Placental pericyte (primary cell): ENCODE data around the genes HCLS1 and PARP14.

DNA sequence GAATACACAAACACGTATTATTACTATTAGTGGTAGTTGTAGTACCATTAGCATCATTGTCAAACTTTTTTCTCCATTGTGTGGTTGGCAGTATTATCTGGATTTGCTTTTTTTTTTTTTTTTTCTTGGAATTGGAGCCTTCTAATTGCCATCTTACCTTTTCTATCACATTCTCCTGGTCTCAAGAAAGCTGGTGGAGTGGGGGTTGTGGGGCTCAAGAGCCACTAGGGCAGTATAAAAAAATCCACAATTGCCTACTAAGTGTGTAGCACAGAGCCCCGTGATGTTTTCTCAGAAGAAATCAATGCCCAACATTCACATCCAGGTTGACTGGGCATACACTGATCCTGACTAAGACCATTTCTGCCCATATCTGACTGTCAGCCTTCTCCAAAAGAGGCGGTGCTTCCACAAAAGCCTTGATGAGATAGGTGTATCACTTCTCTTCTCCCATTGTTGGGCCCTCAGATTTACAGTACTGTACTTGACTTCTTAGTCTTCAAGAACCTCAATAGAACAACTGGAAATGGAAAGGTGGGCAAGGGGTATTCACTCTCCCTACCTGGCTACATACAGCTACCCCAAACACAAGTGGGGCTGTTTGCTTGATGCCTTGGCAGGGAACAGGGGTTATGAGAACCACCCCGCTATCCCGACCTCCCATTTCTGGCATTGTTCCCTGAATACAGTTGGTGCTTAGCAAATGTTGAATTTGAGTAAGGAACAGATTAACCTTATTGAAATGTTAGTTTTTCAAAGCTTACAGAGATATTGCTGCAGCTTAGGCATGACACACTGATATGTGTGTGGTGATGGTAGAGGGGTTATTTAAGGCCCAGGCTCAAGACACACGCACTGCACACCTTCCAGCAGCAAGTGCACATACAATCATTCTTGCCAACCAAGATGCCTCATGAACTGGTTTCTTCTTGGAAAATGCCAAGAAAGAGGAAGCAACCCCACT lies 1.3 kb downstream of the POPDC2 start:
- CAGE, long polyA plus RNA: no peak

- CAGE, long polyA plus RNA: no peak
Measured at GRCh38 chr3:119978444-119979193, 115.6 kb downstream of the GSK3B start.

- CAGE, long polyA plus RNA: no peak
Measured at GRCh38 chr3:120102434-120103264, 8.4 kb upstream of the GSK3B start.

- CAGE, long polyA plus RNA: no peak
Measured at GRCh38 chr3:120176935-120177619, 82.8 kb upstream of the GSK3B start.

GRCh38 chr3:120555443-120556585 lies 40.3 kb upstream of the NDUFB4 start:
- CAGE, long polyA plus RNA: no peak

GRCh38 chr3:120683162-120683645 lies 1.2 kb upstream of the HGD start:
- CAGE, long polyA plus RNA: no peak

DNA sequence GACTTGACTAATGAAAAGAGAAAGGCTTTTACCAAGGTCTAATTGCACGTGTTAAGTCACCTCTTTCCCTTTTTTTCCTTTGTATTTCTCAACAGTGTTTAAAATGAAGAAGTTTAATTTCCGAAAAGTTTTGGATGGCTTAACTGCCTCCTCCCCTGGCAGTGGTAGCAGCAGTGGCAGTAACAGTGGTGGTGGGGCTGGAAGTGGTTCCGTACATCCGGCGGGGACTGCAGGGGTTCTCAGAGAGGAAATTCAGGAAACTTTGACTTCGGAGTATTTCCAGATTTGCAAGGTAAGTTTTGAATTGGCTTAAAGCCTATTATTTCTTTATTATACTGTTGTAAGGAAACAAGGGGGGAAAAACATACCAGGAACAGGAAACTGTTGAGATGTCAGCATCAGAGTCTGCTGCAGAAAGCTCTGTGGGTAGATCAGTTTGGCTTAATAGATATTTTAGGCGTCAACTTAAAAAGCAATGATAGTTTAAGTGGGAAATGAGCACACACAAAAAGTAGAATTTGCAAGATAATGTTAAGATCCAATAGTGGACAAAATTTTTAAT lies 1.6 kb downstream of the STXBP5L start:
- CAGE, long polyA plus RNA: no peak

DNA sequence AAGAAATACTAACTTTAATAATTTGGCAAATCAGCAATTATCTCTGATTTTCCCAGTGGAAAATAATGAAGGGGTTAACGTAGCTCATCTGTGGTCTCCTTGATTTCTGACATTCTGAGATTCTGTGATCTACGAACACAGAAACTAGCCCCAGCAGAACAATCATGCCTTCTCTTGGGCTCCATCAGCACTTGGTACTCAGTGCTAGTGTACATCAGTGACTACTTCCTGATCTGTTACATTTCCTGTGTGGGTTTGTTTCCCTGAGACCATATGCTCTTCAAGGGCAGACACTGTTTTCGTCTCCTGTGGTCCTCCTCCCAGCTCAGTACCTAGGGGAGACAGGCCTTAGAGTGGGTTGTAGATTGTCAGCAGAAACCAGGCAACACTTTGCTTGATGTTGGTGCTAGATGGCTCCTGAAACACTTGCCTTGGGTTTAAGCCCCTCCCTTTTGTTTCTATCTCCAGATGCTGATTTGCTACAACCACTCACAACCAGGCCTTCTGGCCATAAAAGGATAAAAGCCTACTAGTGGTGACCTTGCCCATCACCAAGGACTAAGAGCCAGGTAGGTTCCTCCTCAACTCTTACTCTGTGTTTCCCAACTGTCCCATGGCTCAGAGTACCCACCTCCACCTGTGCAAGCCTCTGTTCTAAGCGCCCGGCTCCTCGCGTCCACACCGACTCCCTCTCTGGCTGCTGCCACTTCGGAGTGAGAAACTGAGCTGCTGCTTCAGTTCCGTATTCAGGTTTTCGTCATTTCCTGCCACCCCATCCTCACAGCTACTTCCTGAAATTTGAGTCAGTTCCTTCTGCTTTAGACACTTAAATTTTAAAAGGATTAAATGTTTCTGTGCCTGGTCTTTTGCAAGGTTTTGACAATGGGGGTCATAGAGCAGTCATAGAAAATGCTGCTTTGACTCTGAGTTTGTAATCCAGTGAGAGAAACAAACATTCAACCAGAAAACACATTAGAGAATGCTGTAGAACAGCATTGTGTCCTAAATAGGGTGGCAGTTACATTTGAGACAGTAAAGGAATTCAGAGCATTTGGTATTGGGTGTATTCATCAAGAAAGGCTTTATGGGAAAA lies at the start of gene HCLS1:
Gene HCLS1, minus strand, starts transcription at position 715 of the 1,093 bp plus-strand sequence.
- CAGE, long polyA plus RNA: no peak

DNA sequence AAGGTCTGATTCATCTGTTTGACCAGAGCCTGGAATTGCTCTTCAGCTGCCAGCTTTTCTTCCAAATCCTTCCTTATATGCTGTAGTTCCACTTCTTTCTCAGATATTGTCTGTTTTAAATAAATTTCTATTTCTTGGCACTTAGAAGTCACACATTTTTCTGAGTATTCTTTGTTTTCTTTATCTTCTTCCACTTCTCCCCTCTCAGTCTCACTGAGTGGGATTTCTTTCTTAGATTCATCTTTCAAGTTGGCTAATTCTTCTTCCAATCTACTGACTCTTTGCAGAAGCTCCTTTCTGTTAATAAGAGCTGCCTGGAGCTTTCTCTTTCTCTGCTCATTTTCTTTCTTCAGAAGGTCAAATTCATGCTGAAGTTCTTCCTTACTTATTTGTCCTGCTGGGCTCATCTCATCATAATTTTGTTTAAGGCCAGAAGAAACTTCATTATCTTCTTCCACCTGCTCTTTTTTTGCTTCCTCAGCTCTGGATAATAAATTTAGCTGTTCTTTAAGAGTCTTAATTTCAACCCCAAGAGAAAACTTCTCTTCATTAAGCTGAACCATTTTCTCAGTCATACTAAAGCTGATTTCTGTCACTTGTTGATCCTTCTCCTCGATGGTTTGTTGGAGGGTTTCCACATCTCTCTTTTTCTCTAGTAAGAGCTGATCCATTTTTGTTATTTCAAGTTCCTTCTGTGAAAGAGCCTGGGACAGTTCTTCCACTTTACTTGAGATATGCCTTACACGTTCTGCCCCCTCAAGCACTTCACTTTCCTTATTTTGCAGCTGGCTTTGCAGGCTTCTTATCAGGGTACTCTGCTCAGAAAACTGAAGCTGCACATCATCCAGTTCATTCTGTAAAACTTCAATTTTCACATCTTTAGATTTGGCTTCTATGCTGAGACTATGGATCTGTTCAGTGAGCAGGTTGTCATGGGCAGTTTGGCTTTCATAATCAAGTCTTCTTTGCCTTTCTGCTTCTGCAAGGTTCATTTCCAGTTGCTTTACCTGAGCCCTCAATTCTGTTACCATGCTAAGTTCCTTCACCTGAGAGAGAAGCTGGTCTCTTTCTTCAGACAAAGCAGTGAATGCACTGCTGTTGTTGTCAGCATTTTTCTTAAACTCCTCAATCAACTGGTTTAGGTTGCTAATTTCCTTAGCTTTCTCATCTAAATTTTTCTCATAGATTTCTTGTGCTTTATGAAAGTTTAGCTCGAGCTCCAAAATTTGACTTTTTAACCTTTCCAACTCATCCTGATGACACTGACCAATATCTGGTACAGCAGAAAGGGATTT lies 37.0 kb upstream of the HCLS1 start:
- CAGE, long polyA plus RNA: no peak

DNA sequence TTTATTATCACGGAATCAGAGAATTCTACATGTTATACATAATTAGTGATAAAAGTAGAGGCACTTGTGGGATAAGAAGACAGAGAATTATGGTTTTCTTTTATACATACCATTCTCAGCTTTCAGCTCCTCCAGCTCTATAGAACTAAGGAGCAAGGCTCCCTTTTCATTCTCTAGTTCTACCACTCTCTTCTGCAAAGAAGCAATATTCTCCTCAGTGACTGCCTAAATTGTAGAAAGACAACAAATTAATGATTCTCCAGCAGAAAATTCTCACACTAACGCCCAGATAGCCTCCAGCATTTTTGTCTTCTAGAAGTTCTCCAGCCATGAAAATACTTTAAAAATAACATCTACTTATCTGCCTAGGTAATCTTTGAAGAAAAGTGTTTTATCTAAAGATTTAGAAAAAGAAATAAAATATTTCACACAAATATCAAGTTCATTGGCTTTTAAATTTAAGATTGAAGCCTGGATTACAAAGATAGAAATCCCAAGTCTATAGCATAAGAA lies 41.7 kb upstream of the HCLS1 start:
- CAGE, long polyA plus RNA: no peak

- CAGE, long polyA plus RNA: no peak
Measured at GRCh38 chr3:121783385-121784271, 34.1 kb upstream of the GOLGB1 start.

GRCh38 chr3:121995016-121995953 lies 26.8 kb downstream of the ILDR1 start:
- CAGE, long polyA plus RNA: no peak

DNA sequence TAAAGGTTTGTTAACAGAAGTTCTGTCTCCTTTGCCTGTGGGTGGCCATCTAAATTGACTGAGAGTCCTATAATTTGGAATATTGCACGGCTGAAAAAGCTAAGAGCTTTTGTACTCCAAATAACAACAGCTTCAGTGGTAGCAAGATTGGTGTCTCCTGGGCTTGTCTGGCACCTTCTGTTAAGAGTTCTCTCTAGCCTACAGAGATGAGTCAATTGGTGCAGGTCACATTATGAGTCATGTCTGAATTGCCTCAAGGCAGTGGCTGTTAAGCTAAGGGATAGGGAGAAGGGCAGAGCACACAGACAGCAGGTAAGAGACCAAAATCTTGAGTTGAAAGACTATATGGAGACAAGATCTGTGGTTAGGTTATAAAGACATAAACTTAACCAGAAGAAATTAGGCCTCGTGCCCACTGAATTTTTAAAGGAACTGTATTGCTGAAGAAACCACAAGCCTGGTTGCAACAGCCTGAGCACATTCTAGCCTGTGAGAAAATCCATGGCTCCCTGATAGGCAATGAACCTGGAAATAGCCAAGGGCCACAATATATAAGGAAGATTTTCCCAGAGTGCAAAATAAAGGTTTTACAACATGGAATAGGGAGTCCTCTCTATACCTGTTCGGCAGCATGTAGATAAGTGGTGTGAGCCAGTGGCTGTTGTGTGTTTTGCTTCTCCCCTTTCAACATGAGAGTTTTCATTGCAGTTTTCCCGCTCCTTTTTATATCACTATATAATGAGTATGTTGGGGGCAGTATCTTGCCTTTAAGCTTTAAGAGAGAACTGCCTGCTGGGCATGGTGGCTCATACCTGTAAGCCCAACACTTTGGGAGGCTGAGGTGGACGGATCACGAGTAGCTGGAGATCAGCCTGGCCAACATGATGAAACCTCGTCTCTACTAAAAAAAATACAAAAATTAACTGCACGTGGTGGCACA lies 19.3 kb upstream of the KPNA1 start:
- CAGE, long polyA plus RNA: no peak

- CAGE, long polyA plus RNA: no peak
Measured at GRCh38 chr3:122646185-122647003, 34.2 kb upstream of the PARP14 start.

DNA sequence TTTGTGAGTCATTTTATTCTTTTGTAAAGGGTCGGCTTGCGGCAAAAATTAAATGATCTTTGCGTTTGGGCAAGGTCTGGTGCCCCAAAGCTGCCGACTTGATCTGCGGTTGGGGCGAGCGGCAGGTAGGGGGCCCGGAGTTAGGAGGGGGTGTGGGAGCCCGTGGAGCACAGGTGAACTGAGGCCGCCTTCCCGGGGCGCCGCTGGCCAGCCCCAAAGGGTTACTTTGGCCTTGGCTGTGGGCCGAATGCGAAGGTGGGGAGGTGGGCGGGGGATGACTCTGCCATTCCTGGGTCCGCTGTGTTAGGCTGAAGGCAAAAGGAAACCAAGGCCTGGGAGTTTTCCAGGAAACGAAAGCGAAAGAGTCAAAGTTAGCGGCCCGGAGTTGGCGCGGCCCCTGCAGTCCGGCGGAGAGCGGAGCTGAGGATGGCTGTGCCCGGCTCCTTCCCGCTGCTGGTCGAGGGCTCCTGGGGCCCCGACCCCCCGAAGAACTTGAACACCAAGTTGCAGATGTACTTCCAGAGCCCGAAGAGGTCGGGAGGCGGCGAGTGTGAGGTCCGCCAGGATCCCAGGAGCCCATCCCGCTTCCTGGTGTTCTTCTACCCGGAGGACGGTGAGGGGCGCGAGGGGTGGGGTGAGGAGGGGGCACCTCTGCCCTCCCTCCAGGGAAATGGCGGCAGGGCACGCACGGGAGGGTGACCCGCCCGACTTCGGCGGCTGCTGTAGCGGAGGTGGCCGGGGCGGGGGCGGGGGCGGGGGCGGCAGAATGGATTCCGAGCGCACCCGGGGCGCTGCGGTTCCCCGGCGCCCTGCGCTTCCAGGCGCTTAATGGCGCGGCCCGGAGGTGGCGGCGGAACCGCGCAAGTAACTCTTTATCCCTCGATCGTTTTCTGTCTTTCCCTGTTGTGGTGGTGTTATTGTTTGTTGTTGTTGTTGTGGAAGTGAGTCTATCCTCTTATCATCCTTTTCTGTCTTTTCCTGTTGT lies at the start of gene PARP14:
Gene PARP14, plus strand, starts transcription at position 382 of the 985 bp plus-strand sequence.
- CAGE, long polyA plus RNA: no peak

GRCh38 chr3:122957712-122958092 lies 69.9 kb downstream of the SEMA5B start:
- CAGE, long polyA plus RNA: no peak

DNA sequence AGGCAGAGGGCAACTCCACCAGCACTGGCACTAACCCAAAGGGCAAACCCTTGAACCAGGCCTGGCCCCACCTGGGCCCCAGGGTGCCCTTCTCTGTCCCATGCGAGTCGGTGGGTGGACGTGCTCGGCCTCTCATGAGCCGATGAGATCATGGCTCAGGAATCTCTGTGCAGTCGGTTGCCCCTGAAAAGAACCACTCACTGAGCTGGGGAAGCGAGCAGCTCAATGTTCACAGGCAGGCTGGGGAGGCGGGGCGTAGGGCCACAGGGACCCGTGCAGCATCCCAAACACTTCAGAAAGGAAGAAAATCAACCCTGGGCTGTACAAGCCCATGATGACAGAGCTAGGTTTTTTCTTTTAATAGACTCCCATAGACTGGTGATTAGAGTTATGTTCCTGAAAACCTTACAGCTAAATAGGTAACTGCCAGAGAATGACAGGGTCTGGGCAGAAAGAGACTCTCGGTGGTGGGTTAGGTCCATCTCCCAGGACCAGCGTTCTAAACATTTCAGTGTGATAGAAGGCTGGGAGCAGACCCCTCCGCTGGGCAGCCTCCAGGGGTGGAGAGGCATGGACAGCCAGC lies 49.3 kb downstream of the SEMA5B start:
- CAGE, long polyA plus RNA: no peak

DNA sequence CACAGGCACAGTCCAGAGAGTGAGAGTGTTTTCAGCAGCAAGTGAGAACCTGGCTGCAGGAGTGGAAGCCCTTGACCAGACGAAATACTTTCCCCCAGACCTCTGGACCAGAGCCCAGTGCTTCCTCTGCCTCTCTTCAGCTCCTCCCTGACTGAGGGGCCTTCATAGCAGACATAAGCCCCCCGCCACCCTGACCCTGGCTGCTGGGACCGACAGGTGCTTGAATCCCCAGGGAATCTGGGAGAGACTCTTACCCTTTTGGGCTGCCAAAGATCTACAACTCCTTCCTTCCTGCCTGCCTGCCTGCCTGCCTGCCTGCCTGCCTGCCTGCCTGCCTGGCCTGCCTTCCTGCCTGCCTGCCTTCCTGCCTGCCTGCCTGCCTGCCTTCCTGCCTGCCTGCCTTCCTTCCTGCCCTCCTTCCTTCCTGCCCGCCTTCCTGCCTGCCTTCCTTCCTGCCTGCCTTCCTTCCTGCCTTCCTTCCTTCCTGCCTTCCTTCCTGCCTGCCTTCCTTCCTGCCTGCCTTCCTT lies 50.2 kb upstream of the SEC22A start:
- CAGE, long polyA plus RNA: no peak

- CAGE, long polyA plus RNA: no peak
Measured at GRCh38 chr3:123245995-123246761, 44.4 kb downstream of the SEC22A start.

DNA sequence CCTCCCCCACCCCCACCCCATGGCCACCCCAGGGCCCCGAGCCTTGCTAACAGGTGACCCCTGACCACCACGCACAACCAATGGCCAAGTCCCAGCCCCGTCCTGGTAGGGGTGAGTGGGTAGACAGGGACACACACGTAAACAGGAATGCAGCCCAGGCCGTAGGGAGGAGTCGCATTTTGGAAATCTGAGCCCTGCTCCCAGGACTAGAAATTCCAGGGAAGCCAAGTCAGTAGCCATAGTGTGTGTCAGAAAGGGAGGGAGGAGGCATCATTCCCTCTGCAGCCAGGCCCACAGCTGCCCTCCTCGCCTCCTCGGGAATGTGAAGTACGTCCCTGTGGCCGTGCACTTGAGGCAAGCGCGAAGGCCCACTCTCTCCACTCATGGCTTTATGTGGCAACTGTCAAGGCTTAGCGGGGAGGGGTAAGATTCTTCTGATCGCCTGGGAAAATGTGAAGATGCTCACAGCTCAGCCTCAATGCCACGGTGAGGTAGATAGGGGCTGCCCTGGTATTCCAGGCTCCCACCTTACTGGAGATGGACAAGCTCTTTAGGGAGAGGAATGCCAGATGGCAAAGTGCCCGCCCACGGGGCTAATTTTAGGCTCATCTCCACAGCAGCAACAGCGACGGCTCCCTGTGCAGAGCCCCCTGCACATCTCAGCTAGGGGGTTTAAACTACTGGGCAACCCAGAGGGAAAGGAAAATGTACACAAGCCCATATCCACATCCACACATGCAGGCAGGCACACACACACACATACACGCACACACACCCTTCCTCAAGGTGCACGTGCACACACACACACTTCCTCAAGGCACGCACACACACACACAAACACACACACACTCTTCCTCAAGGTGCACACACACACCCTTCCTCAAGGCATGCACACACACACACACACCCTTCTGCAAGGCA lies 65.6 kb downstream of the ADCY5 start:
- CAGE, long polyA plus RNA: no peak